ENCODE data around the genes ZNF326, BRDT and GLMN.

DNA sequence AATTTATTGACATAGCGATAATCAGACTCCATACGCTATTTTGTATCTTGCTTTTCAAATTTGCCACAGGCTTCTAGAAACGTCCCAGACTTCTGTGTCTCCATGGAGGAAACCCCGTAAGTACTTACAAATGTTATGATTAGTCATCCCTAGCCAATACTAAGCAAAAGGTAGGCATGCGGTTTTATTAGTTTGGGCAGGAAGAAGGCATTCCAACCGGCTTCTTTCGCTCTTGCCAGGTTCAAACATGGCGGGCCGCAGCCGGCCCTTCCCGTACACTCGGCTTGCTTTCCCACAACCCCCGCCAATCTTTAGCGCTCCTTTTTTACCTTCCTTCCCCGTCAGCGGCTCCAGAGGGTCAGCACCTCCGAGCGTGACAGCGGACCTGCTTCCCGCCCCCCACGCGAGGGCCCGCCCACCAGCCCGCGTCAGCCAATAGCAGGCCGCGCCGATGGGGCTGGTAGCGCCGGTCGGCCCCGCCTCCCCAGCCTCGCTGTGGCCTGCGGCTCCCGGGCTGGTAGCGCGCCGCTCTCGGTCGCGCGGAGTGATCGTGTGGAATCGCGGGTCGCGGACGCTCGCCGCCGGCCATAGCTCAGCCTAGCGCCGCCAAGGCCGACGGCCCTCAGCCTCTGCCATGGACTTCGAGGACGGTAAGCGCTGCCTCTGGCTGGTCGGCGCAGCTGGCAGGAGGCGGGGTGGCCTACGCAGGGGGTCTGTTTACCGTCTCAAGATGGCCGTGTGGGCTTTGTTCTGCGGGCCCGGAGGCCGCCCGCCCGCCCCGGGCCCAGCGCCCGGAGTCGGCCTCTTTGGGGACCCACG, at the start of gene ZNF326:
Gene ZNF326, plus strand, starts transcription at position 487 of the 819 bp plus-strand sequence.
- RRBS = 1% methylated on average over 25 of the region's 74 CpGs

DNA sequence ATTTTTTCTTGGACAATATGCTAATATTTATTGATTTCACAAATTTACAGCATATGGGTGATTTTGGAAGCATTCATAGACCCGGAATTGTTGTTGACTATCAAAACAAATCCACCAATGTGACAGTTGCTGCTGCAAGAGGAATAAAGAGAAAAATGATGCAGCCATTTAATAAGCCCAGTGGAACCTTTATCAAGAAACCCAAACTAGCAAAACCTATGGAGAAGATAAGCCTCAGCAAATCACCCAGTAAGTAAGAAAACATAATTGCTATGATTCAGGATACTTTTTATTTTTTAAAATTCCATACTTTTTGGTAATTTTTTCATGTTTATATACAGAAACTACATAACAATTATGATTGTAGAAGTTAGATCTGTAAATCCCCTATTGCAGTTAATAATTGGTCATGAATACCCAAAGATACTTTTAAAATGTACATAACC, 15.2 kb downstream of the ZNF326 start:
- RRBS = no CpG with 5 or more reads among the region's 1 CpG

- RRBS = no CpG with 5 or more reads among the region's 3 CpGs
These were observed 95.0 kb downstream of the ZNF644 start for GRCh38 chr1:90926810-90927278.

DNA sequence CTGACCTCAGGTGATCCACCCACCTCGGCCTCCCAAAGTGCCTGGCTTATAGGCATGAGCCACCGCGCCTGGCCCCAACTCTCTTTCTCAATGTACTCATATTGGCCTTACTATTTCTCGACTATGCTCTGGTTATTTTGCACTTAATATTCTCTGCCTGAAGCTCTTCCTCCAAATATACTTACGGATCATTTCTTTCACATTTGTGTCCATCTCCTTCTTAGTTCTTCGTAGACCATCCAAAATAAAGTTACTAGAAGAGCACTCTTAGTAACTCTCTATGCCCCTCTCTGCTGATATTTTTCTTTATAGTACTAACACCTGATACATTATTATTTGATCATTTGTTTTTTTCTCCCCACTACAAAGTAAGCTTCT, 55.9 kb downstream of the ZNF644 start:
- RRBS = no CpG with 5 or more reads among the region's 6 CpGs

DNA sequence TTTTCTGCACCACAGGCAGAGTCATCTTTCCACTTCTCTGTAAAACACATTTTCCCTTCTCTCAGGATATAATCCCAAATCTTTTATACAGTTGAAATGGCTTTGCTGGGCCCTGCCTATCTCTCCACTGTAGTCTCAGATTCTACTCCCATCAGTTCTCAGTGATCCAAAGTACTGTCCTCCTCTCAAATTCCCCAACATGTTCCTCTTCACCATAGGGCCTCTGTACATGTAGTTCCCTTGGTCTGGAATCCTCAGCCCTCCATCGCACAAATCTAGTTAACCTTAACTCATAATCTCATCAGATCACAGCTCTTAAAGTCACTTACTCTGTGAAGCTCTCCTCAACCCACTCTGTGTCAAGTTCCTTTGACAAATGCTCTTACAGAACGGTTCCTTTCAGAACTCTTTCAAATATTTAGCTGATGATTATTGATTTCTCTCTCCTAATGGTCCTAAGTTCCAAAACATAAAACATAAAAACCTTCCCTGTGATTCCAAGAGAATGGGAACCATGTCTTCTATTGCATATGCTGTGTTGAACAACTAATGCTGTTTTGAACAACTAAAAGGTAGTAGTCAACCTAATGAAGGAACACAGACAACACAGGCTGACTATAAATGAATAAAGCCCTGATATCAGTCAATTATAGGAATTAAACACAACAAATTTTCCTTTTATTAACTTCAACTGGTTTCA, 54.7 kb downstream of the ZNF644 start:
- RRBS = no CpG with 5 or more reads among the region's 2 CpGs

DNA sequence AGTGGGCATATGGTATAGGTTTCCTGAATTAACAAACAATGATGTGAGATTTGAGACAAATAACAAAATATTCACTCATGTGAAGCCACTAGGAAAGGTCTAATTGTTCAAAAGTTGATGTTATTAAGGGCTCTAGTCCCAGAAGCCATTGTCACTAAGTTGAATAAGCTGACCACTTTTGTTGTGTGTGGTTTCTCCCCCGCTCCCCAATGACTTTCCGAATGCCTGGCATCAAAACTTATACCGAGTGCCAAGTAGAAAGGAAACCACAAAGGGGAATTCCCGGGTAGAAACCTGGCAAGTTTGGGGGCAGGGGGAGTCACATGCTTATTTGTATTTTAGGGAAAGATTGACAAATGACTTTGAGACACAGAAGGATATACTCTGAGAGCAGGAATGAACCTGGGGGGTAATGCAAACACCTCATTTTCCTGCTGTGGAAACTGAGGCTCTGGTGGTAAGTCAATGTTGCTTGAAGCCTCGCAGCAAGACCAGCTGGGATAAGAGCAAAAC, 154.1 kb downstream of the TGFBR3 start:
- RRBS = no CpG with 5 or more reads among the region's 5 CpGs

GRCh38 chr1:91745852-91746409, 140.0 kb downstream of the TGFBR3 start:
- RRBS = no CpG with 5 or more reads among the region's 3 CpGs

- RRBS = no CpG with 5 or more reads among the region's 3 CpGs
These were observed 131.6 kb downstream of the TGFBR3 start for GRCh38 chr1:91754309-91754875.

- RRBS = no CpG with 5 or more reads among the region's 5 CpGs
These were observed 127.9 kb downstream of the TGFBR3 start for GRCh38 chr1:91758087-91758458.

GRCh38 chr1:91760898-91761933, 124.7 kb downstream of the TGFBR3 start:
- RRBS = no CpG with 5 or more reads among the region's 3 CpGs

GRCh38 chr1:91792039-91792443, 93.9 kb downstream of the TGFBR3 start:
- RRBS = no CpG with 5 or more reads among the region's 3 CpGs

- RRBS = no CpG with 5 or more reads among the region's 7 CpGs
These were observed 87.8 kb downstream of the TGFBR3 start for GRCh38 chr1:91798049-91798687.

DNA sequence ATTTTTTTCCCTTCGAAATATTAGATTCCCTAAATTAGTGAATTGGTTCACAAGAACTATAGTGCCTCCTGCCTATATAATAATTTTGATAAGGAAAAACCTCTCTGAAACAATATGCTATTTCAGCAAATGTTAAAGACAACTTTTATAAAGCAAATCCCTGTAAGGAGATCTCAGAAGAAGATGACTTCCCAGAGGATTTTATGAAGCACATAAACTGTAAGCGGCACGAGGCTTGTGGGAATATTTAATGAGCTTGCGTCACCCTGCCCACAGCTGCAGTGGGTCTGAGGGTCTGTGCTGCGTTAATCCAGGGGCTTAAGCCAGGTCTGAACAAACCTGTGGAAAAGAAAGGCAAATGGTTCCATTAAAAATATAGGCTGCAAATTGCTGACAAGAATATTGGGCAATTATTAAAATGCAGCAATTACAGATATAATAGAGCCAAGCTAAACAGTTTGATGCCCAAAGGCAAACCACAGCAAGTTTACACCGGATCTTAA, 22.0 kb downstream of the TGFBR3 start:
- RRBS = no CpG with 5 or more reads among the region's 6 CpGs

DNA sequence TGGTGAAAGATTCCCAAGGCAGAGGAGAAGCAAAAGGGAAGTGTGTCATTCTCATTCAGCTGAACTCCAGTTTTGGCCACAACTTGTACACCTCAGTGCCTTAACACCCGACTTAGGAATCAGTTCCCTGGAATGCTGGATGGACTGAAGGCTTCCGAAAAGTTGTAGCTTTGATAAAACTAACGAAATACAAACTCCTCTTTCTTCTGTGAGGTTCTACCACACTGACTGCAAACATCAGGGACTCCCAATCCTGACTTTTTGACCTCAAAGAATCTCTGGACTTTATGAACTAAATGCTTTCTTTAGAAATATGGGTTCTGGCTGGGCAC, 21.4 kb downstream of the TGFBR3 start:
- RRBS = no CpG with 5 or more reads among the region's 3 CpGs

DNA sequence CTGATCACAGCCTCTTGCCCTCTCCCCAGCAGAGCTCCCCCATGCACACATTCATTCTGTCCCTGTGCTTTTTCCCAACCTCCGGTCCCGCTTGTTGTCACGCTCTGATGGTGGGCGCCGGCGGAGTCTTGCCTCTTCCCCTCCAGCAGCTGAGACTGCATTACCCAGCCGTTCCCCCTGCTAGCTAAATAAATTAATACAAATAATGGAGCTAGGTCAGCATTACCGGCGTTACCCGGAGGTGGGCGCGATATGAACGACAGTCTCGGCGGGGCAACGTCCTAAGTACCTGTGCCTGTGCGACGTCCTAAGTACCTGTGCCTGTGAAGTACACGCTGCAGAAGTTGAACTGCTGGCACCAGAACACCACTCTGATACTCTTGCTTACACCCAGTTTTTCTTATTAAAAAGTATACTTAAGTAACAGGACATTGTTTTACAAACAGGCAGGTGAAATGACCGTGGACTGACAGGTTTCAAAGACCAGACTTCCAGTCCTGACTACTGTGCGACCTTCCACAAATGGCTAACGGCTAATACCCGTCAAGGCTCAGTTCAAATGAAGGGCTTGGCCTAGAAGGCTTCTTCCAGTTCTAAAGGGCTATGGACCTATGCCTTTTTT, 781 bp upstream of the TGFBR3 start:
- RRBS = 43% methylated on average over 3 of the region's 23 CpGs

GRCh38 chr1:91948943-91949753, at the start of gene BRDT:
BRDT (plus strand) TSS chr1:91949401.
- RRBS = 51% methylated on average over 12 of the region's 41 CpGs

DNA sequence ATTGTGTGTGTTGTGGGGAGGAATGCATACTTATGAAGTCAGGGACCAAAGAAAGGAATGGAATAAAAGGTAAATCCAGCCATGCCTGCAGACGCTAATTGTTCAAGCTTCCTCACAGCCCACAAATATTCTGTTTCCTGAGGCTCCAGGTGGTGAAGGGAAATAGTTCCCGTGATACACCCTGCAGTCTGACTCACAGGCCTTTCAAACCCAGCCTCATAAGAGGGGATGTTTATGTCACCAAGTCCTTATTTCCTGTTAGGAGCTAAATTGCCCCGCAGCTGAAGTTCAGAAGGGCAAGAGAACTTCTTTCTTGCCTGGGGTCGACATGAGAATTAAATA, 1.0 kb downstream of the EPHX4 start:
- RRBS = no CpG with 5 or more reads among the region's 4 CpGs

- RRBS = no CpG with 5 or more reads among the region's 2 CpGs
These were observed 23.5 kb downstream of the GLMN start for GRCh38 chr1:92274936-92276100.

GRCh38 chr1:92298420-92299617, at the start of gene GLMN:
GLMN (minus strand) TSS chr1:92298987.
- RRBS = 1% methylated on average over 26 of the region's 80 CpGs

DNA sequence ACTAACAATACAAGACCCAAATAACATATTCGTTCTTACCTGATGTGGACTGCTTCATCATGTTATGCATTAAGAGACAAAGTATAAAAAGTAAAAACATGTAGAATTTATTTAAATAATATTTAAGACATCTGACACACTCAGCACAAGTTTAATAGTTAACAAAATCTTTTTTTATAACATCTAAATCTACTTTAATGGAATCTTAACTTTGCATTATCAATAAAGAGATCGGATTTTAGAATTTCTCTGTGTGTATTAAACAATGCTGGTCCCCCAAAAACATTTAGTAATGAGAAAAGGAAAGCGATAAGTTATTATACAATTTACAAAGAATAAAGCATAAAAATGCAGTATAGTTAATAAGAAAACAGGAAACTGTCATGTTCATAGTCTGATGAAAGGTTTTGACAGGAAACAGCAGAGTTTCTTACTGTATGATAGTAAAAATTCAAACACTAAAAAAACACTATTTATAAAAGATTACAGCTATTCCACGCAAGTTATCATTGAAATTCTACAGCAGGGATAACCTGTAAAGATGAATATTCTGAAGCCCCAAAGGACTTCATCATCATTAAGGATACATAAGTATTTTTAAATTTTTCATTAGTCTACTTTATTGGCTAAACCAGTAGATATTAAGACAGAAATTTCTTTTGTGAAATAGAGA, 49.4 kb upstream of the GFI1 start:
- RRBS = no CpG with 5 or more reads among the region's 4 CpGs